Mucosa of descending colon (tissue), 1 donor: ENCODE measurements around a stretch of chr6.

DNA sequence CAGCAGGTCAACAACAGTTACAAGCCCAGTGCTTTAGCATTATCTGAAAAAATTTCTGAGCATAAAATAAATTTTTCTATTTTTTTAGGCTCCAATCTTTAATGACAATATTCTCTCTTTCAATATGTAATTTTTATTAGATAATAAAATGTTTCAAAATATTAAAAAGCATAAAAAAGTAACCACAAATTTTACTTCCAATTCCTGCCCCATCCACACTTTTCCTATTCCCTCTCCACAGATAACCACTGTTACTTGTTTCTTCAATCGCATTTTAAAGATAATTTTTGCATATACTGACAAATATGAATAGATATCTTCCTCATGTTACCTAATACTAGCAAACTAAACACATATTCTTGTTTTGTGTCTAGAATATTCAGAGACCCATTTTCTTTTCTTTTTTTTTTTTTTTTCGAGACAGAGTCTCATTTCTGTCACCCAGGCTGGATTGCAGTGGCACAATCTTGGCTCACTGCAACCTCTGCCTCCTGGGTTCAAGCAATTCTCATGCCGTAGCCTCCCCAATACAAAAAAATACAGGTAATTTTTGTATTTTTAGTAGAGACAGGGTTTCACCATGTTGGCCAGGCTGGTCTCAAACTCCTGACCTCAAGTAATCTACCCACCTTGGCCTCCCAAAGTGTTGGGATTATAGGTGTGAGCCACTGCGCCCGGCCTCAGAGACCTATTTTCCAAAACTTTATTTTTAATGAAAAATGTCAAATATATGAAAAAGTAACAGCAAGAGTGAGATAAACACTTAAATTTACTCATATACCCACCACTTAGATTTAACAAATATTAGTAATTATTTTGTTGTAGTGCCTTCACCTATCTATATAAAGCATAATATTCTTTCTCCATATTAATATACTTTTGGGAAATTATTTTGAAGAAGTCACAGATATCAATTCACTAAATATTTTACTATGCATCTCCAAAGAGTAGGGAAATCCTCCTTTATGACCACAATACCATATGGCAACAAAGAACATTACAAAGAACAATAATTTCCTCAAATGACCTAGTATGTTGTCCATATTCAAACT is 128.2 kb downstream of the MAN1A1 start:
- PRO-cap = no peak

DNA sequence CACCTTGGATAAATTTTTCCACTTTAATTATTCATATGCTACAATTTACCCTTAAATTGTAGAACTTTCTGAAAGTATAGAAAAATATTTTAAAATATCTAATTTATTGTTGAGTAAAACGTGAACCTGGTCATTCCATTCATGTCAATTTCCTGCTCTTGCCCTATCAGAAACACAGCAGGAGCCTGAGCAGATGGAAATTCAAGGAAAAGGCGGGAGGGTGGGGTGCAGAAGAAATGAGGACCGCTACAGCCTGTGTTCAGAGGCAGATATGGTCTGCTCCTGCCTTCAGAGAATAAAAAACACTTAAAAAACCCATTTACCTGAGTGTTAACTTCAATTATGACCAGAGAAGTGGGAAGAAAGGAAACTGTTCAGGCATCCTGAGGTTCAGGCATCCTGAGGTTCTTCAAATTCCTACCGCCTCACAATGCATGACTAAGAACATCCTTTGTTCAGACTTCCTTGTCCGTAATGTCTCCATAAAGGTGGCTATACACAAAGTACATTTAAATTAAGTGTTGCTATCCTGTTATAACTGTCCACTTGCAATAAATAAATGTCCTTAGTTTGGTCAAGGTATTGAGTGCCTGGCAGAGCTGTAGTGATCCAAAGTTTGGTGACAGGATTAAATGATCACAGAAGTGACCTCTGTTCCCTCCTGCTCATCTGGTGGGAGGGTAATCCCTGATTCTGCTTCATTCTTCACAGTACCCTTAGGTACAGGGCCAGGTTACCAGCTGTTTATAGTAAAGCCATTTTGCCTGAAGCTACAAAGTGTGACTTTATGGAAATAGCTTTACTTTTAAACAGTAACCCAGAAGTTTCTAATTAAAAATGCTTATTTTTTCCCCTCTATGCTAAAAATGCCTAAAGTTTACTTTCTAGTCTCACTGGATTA is 109.1 kb downstream of the MAN1A1 start:
- PRO-cap = no peak

DNA sequence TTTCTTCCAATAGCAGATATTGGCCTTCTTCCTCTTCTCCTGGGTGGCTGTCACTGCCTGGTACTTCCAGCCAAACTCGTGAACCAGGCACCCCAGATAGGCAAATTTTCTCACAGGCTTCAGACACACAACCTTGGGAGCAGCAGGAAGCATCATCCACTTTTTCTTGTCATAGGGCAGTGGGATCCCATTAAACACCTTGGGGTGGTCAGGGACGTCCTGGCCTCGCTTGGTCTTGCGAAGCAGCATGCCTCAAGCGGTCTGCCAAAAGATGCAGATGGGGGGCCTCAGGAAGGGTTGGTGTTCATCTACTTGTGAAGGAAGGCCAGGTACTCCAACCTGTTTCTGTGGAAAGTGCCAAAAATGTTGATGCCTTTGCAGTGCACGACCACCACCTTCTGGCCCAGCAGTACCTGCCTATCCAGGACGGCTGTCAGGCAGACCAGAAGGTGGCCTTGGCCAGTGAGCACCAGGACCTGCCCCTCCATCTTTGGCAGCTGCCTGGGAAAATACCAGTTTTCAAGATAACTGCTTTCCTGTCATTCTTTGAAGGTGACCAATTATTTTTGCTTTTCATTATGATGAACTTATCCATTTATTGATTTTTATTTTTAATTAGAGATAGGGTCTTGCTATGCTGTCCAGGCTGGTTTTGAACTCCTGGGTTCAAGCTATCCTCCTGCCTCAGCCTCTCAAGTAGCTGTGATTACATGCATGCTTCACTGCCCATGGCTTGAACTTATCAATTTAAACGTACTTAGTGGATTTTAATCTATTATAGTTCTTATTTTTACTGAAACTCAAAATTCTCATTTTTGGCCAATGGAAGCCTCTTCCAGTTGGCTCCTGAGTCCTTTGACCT is 80.1 kb downstream of the MAN1A1 start:
- PRO-cap = no peak

GRCh38 chr6:119312847-119313562 is 36.6 kb downstream of the MAN1A1 start:
- PRO-cap = no peak

DNA sequence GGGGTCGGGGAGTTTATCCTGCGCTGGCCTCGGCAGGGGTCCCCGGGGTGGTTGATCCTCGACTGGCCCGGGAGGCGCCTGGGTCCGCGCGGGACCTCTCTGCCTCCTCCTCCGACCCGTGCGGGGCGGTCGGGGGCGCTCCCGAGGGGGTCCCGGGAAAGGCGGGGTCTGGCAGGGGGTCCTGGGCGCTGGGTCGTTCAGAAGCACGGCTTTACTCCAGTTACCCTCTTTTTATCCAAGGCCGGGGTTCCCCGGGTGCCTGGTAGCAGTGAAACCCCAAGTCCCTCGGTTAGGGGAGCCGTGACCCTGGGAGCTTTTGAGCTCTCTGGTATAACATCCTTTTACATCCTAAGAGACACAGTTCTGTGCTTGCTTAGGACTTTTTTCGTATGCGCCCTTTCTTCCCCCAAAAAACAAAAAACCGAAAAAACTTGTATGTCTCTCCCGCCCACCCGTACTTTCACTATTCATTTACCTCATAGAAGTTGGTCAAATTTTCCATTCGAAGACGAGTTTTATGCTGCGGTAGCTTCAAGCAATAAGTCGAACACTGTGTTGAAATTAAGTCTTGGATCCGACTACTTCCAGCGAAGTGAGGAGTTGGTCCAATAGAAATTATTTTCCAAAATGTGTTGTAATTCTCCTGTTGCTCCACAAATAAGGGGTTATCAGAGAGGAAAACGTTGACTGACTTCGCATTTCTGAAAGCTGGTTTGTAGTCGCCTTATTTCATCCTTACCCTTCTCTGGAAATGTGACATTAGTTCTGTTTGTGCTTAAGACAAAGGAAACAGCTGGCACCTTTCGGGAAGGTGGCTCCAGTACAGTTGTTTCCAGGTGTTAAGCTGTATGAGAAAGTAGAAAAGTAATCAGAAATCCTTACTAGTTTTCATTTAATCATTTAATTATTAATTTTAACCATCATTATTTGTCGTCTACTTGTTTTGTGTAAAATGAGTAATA is 772 bp upstream of the MAN1A1 start:
- PRO-cap = bidirectional peak, plus-strand start at position 501 of the sequence, minus-strand start at position 318 of the sequence; bidirectional peak, plus-strand start at position 558 of the sequence, minus-strand start at position 552 of the sequence

- PRO-cap = no peak
These were observed 996 bp upstream of the GJA1 start for GRCh38 chr6:121434356-121434943.

DNA sequence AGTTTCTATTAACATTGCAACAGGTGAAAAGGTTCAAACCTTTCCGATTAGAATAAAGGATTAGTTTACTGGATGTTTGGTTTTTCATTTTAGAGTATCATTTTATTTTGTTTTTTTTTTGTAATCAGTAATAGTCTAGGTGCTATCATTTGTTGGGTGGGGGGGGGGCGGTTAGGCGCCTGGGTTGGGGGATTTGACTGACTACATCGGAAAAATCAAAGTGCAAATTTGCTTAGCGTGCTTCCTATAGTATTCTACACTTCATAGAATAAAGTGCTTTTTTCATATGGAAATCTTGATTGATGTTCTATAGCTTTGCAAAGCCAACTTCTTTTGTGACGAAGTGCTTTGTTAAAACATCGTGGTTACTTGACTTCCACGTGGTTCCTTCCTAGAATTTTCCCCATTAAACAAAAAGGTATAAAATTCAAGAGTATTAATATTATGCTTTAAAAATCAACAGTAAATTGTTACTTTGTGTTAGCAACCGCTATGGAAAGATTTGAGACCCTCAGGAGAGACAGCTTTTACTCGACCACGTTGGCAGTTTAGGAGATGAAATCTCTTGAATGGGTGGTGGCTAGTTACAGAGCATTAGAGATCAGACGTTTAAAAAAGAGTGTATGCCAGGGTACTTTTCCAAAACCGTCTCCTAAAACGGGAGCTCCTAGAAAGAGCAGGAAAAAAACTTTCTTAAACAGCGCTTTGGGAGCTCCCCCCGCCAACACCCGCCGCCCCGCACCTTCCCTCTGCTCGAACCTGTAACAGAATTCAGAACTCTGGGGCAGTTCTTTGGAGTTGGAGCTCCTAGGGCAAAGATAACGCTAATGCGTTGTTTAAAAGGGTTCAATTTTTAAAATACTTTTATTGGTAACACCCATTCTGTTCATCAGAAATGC is 830 bp downstream of the GJA1 start:
- PRO-cap = no peak

- PRO-cap = no peak
These were observed 231.3 kb downstream of the GJA1 start for GRCh38 chr6:121666621-121667311.

DNA sequence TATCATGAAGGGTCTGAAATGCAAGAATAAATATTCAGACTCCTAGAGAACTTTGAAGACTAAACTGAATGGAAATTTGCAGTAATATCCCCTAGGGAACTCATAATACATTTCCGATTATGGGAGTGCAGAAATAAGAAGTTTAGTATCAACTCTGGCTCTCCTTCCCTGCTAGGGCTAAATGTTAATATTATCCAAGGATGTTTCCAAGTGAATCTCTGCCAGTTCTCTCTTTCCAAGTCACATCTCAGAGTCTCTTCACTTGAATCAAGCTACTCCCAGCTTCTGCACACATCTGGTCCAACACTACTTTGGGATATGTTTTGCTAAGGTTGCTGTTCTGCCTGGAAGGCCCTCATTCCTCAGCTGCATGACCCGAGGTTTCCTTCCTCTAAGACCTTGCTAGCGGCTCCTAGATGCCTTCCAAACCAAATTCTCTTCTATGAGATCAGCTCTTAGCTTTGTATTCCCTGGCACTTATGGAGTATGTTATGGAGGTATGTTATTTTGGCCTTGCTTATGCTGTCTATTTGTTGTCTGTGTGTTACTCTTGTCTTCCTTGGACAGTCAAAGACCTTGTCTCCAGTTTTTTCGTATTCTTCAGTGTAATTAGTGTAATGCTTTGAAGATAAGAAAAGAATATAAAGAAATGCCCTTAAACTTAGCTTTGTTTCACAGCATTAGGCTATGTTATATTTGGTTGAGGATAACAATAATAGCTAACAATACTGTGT is 331.8 kb downstream of the GJA1 start:
- PRO-cap = no peak

GRCh38 chr6:122833053-122833620 is 44.1 kb downstream of the SMPDL3A start:
- PRO-cap = no peak

DNA sequence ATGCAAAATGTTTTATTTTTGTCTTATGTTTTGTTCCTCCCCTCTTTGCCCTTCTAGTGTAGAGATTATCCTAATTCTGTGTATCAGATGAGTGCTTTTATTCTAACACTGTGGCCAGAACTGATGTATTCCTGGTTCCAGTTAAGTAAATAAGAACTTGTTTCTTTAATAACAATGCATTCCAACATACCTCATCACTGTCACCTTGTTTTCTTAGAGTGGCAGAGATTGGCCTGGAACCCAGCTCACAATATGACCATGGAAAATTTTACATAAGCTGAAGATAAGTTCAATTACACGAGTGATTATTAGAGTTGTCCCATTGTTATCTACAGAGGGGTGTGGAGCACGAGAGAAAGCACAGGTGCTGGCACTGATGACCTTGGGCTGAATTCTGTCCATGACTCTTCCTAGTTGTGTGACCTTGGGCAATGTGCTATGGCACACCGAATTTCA is 194.9 kb downstream of the TRDN start:
- PRO-cap = no peak

DNA sequence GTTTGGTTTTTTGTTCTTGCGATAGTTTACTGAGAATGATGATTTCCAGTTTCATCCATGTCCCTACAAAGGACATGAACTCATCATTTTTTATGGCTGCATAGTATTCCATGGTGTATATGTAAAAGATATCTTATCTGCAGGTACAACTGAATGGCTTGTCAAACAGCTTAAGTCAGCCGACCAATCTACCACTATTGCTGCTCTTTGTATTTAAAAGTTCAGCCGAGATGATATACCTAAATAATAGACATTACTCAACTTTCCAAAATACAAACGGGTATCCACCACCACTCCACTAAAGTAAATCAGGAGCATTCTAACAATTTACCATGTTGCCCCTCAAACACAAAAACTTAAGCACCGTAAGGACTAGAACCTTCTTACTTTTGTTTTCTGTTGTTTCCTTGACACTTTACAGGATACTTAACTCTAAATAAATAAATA is 440.7 kb downstream of the NKAIN2 start:
- PRO-cap = no peak

DNA sequence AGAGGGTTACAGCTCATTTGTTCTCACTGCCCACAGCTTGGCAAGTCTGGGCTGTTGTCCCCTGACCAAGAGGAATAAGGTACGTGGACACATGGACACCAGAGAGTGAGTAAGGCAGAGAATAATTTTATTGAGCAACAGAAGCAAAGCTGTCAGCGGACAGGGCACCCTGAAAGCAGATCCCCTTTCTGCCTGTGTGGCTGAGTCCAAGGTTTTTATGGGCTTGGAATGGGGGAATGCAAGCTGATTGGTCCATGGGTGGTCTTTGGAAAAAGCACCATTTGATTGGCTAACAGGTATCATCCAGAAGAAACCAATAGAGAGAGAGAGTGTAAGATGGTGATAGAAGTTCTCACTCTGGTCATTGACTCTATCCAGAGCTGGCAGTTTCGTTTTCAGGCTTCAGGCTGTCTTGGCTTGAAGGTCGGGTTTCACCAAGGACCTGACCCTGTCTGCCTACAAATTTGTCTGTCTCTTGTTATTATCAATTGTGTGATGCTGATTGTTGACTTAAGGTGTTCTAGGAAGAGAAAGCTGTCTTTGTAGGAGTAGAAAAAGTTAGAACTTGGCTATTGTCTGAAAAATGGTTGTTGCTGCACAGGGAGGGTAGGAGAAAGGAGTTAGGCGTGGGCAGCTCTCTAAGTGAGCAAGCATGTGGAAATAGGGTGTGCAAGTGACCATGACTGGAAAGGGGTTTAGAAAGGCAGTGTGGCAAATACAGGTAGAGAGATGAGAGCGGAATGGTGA is 16.7 kb downstream of the RNF217 start:
- PRO-cap = no peak

GRCh38 chr6:125014168-125014911 is 52.1 kb downstream of the RNF217 start:
- PRO-cap = no peak

GRCh38 chr6:125102691-125103397 is 50.7 kb upstream of the TPD52L1 start:
- PRO-cap = no peak

GRCh38 chr6:125154713-125155464 is 1.3 kb downstream of the TPD52L1 start:
- PRO-cap = no peak

GRCh38 chr6:125780593-125781568 is 9.9 kb upstream of the NCOA7 start:
- PRO-cap = bidirectional peak, plus-strand start at chr6:125781117, minus-strand start at chr6:125781061

DNA sequence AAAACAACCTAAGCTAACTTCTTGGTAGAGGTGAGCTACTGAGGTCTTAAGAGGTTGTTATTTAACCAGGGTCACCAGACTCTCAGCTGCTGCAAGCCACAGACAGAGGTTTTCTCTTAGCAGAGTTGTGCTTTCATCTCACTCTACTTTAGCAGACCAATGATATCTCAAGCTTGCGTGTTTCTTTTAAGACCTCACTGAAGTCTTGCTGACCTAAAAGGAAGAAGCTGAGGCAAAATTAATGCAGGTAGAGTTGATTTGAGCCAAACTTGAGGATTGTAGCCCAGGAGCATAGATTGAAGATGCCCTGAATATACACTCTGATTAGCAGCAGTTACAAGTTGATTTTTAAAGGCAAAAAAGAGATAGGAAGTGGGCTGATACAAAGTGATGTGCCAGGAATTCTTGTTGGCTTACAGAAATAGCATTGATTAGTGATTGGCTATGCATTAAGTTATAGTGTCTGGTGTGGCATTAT is 43.7 kb downstream of the NCOA7 start:
- PRO-cap = unidirectional peak, minus-strand start at position 84 of the sequence

DNA sequence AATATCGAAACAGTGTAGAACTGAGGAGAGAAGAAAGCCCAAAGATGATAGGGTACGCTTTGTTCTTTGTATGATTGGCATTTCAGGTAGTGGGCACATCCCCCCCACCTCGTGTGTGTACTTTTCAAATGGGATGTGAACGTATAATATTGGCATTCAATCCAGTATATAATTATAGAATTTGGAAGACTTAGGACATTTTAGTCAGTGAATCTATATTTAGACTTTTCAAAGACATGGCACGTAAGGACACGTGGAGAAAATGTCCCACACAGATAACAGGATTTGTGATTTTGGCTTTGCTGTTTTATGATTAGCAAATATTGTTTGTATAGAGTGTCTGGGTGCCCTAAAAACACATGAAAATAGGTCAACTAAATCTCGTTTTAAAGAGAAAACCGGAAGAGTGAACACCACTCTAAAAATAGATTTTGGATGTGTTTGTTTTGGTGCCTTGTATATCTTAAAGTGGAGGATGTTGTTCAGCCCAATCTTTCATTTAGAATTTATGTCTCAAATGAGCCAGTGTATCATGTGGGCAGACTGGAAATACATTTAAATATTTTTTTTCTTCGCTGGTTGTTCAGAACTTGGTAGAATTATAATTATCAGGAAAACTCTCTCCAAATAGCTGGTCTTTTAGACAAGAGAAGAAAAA is 1.6 kb downstream of the RNF146 start:
- PRO-cap = no peak

DNA sequence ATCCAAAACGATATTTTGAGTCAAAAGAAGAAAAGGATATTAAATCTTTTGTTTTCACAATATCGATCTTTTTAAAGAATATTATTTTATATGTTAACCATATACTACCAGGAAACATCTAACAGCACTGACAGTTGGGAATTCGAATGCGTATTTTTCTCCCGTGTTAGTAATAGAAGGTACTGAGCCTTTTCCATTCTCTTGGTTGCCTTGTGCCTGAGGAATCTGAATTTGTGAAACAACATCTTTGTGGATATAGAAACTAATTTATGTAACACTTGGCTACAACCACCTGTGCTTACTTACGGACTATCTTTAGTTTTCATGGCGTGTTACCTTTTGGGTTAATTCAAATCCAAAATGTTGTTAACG is 2.2 kb downstream of the RNF146 start:
- PRO-cap = no peak